Heart left ventricle (tissue), 7 donors: ENCODE measurements around a stretch of chr15.

GRCh38 chr15:45346021-45346658 lies 32.2 kb downstream of the GATM start:
- PRO-cap, 6 experiments: no peak in any of the 6 experiments
- RAMPAGE, long total RNA, 2 experiments: no peak in any of the 2 experiments
- RRBS: no CpG with 5 or more reads among the region's 5 CpGs

DNA sequence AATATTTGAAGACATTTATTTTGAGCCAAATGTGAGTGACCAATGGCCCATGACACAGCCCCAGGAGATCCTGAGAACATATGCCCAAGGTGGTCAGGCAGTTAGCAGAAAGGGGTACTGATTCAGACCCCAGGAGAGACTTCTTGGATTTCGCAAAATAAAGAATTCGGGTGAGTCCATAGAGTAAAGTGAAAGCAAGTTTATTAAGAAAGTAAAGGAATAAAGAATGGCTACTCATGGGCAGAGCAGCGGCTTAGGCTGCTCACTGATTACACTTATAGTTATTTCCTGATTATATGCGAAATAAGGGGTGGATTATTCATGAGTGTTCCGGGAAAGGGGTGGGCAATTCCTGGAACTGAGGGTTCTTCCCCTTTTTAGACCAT lies 3.6 kb upstream of the BLOC1S6 start:
- PRO-cap, 6 experiments: peak in 2 of 6 experiments; most common minus-strand start position 267 of the sequence (in 1)
- RAMPAGE, long total RNA, 2 experiments: no peak in any of the 2 experiments
- RRBS: no CpG with 5 or more reads among the region's 5 CpGs

- PRO-cap, 6 experiments: no peak in any of the 6 experiments
- RAMPAGE, long total RNA, 2 experiments: no peak in any of the 2 experiments
- RRBS: no CpG with 5 or more reads among the region's 6 CpGs
Observed at GRCh38 chr15:45588039-45589183, 1.2 kb downstream of the BLOC1S6 start.

DNA sequence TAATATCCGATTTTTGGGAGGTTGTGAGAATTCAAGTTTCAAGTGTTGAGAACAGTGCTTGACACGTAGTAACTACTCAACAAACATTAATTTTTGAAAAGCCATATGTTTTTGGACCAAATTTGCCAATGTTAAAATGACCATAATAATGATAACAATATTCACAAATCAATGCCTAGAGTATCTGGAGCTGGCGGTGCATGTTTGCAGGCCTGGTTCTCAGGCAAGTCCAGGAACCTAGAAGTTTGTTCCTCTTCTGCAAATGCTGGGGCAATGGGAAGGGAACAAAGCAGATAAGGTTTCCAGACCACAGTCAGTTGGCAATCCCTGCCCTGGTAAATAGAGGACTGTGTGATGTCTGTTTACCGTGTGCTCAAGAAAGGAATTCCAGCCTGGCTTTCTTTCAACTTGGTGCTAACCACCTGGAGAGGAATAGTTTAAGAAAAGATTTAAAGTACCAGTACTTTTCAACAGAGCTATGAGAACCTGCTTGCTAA lies 220.3 kb downstream of the SQOR start:
- PRO-cap, 6 experiments: no peak in any of the 6 experiments
- RAMPAGE, long total RNA, 2 experiments: no peak in any of the 2 experiments
- RRBS: no CpG with 5 or more reads among the region's 4 CpGs

GRCh38 chr15:45919650-45920038 lies 284.8 kb downstream of the SQOR start:
- PRO-cap, 6 experiments: peak in 1 of 6 experiments; most common minus-strand start chr15:45919960 (in 1)
- RAMPAGE, long total RNA, 2 experiments: no peak in any of the 2 experiments
- RRBS: no CpG with 5 or more reads among the region's 5 CpGs

DNA sequence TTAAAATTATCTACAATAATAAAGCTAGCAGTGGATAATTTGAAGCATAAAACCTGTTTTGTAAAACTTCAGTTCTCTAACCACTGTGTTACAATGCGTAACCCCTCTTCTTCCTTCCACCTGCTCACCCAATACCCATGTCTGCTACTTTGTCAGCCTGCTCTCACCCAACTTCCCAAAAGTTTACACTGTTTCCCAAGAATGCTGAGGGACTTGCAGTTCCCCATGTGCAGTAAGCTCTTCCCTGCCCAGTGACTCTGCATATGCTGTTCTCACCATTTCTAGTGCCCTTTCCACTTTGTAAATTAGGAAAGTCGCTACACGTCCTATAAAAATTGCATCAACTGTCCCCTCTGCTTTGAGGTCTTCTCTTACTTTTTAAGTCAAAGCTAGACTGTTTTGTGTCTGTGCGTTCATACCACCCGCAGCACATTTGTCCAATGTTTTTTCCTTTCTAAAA lies 315.8 kb upstream of the SEMA6D start:
- PRO-cap, 6 experiments: peak in 2 of 6 experiments; most common plus-strand start position 199 of the sequence (in 2)
- RAMPAGE, long total RNA, 2 experiments: no peak in any of the 2 experiments
- RRBS: no CpG with 5 or more reads among the region's 5 CpGs

DNA sequence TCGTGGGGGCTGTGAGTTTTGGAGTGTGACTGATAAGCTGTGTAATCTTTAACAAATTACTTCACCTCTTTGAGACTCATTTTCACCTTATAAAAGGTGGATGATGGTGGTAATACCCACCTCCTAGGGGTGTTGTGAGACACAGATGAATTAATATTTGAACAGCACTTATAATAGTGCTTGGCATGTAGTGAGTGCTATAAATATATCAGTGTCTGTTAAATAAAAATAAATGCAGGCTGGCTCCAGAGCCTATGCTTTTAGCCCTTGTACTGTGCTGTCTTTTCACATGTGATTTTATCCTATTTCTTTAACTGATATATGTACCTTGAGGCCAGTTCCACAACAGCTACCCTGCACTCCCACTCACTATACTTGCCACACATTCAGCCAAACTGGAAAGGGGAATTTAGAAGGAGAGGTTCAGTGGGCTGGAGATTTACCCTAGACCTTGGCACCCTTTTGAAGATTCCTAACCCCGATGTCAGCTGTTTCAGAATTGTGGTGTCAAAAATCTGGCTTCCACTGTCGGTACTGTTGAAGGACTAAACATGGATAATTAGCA lies 9.3 kb downstream of the SEMA6D start:
- PRO-cap, 6 experiments: peak in 1 of 6 experiments; most common plus-strand start position 337 of the sequence (in 1)
- RAMPAGE, long total RNA, 2 experiments: no peak in any of the 2 experiments
- RRBS: no CpG with 5 or more reads among the region's 3 CpGs

DNA sequence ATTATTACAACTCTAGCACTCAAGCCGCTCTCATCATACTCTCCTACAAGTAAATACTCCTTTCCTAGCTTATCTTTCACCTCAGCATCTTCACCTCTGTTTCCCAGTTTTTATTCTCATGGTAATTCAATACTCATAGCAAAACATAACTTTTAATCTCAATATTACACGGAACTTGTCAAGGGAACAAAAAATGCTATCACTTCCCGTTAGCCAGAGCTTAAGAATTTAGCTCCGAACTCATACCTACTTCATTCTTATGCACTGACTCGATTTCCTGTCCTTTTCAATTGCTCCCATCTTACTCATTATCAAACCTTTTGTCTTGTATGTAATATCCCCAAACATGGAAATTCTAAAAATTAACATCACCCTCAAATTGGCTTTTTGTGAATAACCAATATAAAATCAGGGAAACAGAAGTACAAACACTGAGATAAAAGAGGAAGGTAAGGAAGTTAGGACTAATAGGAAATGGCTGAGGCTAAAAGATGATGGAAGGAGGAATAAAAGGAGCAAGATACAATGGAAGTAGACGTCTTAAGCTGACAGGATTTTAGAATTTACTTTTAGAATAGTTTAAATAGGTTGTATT lies 28.2 kb downstream of the MYEF2 start:
- PRO-cap, 6 experiments: no peak in any of the 6 experiments
- RAMPAGE, long total RNA, 2 experiments: no peak in any of the 2 experiments
- RRBS: no CpG with 5 or more reads among the region's 6 CpGs

DNA sequence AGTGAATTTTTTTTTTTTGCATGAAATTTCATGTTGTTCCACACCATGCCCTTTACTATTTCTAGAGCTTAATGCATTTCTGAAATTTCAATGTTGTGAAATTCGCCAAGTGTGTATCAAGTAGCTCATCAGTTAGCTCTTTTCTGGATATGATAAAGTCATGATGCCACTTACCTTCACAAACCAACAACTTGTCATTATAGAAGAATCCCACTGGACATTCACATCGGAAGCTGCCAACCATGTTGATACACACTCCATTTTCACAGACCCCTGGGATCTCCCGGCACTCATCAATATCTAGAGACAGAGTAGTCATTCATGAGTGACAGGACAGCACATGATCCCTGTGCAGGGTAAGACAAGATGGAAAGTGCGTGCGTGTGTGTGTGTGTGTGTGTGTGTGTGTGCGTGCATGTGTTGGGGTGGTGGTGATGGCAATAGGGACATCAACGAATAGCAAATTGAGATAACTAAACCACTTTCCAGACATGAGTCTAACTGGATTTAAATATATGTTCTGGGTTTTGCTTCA lies 125.3 kb downstream of the DUT start:
- PRO-cap, 6 experiments: no peak in any of the 6 experiments
- RAMPAGE, long total RNA, 2 experiments: start-site peak on the minus strand in 1 of 2 experiments, centred at position 240 of the sequence, 34 reads per replicate
- RRBS: no CpG with 5 or more reads among the region's 7 CpGs

DNA sequence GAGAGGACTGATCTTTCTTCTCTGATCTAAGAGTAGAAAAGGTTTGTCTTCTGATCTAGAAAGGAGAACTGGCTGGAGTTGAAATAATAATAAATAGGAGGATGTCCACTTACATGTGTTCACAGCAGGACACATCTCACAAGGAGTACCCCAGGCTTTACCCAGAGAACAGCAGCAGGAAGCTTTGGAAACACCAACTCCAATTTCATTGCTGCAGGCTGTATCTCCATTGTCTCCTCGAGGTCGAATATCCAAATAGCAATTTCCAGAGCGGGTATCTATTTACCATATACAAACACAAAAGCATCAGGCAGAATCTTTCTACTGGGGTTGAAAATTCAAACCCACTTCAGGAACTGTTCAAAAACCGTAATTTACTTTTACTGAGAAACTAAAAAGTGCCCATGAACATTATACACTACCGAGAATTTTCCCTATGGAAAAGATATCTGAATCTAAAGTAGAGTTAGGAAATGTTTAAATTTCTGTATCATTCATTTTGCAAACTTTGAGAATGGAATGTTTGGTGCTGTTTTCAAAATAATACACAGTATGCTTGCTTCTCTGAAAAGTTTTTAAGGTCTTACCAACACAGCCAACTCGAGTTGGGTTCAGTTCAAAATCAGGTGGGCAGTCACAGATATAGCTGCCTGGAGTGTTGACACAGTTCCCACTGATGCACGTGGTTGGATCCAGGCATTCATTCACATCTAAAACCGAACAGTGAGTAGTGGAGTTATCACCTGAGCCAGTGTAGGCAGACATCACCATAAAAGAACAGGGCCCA lies 136.8 kb downstream of the DUT start:
- PRO-cap, 6 experiments: no peak in any of the 6 experiments
- RAMPAGE, long total RNA, 2 experiments: start-site peak on the minus strand in 1 of 2 experiments, centred at position 197 of the sequence, 25 reads per replicate
- RRBS: no CpG with 5 or more reads among the region's 8 CpGs

GRCh38 chr15:48557153-48557958 lies 88.2 kb downstream of the FBN1 start:
- PRO-cap, 6 experiments: peak in 2 of 6 experiments; most common minus-strand start chr15:48557418 (in 2)
- RAMPAGE, long total RNA, 2 experiments: no peak in any of the 2 experiments
- RRBS: no CpG with 5 or more reads among the region's 9 CpGs

DNA sequence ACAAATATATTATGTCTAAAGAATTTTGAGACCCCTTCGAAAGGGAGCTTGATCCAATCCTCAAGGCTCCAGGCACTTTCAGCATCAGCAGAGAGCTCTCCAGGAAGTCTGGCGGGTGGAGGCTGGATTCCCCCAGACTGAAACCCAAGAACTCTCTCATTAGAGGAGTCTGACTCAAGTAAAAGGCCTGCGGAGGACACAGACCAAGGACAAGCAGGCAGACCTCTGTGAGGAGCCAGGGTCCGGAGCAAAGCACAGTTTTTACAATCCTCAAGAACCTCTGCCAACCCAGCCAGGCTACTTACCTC lies 86.3 kb downstream of the FBN1 start:
- PRO-cap, 6 experiments: no peak in any of the 6 experiments
- RAMPAGE, long total RNA, 2 experiments: no peak in any of the 2 experiments
- RRBS: no CpG with 5 or more reads among the region's 4 CpGs

DNA sequence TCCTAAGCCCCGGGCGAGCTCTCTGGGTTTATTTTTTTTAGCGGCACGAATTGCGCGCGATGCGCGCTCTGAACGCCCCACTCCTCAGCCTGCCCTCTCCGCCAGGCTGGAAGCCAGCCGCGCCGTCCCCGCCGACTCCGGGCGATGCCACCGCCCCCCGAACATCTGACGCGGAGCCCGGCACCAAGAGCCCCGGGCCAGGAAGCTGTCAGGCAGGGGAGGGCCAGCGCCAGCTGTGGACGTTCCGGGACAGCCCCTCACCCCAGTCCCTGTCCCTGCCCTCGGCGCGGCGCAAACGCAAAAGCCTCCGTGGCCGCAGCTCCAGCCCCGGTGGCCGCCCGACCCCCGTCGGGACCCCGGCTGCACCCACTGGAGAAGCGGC lies 313 bp downstream of the FBN1 start:
- PRO-cap, 6 experiments: peak in 6 of 6 experiments; most common plus-strand start position 265 of the sequence (in 6); most common minus-strand start position 108 of the sequence (in 4)
- RAMPAGE, long total RNA, 2 experiments: no peak in any of the 2 experiments
- RRBS: 2% methylated on average over 16 of the region's 41 CpGs

- PRO-cap, 6 experiments: peak in 1 of 6 experiments; most common plus-strand start chr15:49428579 (in 1); most common minus-strand start chr15:49428194 (in 1)
- RAMPAGE, long total RNA, 2 experiments: no peak in any of the 2 experiments
- RRBS: no CpG with 5 or more reads among the region's 5 CpGs
Observed at GRCh38 chr15:49428052-49429170, 5.4 kb downstream of the FGF7 start.

DNA sequence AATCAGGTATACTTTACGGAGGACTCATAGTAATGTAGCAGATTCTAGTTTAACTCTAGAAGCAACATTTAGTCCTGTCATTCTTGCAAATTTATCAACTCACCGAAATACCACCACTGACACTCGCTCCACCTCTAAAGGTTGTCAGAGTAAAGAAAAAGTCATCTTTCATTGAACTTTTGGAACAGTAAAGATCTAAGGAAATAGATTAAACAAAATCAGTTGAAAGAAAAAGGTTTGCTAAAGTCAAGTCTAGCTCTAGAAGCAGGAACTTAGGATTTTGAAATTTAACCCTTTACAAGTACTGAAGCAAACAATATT lies 8.8 kb downstream of the ATP8B4 start:
- PRO-cap, 6 experiments: no peak in any of the 6 experiments
- RAMPAGE, long total RNA, 2 experiments: no peak in any of the 2 experiments
- RRBS: no CpG with 5 or more reads among the region's 3 CpGs

DNA sequence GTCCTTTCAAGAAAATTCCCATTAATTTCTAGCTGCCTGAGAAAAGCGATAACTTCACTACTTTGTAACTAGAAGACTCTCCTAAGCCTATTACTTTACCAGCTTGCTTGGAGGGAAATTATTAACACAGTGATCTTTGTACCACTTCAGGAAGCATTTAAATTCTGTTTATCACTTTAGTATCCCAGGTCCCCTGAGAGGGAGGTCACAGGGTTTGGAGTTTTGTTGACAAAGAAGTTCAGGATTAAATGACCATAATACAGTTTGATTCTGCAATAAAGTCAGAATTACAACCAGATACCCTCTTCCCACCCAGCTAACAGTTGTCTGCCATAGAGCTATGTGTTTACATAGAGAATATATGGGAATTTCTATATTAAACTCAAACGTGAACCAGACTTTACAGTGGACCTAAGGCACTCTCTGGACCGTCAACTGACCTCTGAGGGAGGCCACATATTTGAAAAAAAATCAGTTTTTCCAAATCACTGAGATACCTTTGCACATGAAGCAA lies 3.0 kb downstream of the SLC27A2 start:
- PRO-cap, 6 experiments: no peak in any of the 6 experiments
- RAMPAGE, long total RNA, 2 experiments: no peak in any of the 2 experiments
- RRBS: no CpG with 5 or more reads among the region's 3 CpGs

DNA sequence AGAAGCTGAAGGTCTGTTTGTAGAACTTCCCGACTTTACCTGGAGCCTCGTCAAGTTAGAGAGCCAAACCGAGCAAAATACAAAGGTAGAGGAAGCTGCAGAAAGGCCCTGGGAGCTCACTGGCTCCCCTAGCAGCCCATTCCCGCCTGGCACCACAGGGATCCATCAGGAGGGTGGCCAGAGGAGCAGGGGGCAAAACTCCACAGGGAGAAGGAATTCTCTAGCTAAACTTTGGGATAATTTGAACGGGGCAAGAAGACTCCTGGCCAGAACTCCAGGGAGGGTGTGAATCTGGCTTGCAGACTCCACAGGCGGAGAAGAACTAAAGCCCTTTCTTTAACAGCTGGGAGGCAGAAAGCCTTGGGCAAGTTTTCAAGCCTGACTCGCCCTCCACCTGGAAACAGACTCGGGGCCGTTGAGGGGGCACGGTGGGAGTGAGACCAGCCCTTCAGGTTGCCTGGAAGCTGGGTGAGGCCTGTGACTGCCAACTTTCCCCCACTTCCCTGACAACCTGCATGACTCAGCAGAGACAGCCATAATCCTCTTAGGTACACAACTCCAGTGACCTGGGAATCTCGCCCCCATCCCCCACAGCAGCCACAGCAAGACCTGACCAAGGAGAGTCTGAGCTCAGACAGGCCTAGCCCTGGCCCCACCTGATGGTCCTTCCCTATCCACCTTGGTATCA lies 28.5 kb downstream of the SLC27A2 start:
- PRO-cap, 6 experiments: no peak in any of the 6 experiments
- RAMPAGE, long total RNA, 2 experiments: no peak in any of the 2 experiments
- RRBS: no CpG with 5 or more reads among the region's 11 CpGs

- PRO-cap, 6 experiments: no peak in any of the 6 experiments
- RAMPAGE, long total RNA, 2 experiments: no peak in any of the 2 experiments
- RRBS: no CpG with 5 or more reads among the region's 3 CpGs
Observed at GRCh38 chr15:50234569-50235249, 30.8 kb downstream of the HDC start.

GRCh38 chr15:50574394-50575153 lies 28.1 kb upstream of the USP50 start:
- PRO-cap, 6 experiments: no peak in any of the 6 experiments
- RAMPAGE, long total RNA, 2 experiments: no peak in any of the 2 experiments
- RRBS: no CpG with 5 or more reads among the region's 3 CpGs

GRCh38 chr15:51075130-51075882 lies 19.4 kb downstream of the TNFAIP8L3 start:
- PRO-cap, 6 experiments: peak in 1 of 6 experiments; most common plus-strand start chr15:51075488 (in 1); most common minus-strand start chr15:51075370 (in 1)
- RAMPAGE, long total RNA, 2 experiments: no peak in any of the 2 experiments
- RRBS: no CpG with 5 or more reads among the region's 7 CpGs